Mesangial cell (primary cell): ENCODE measurements around the genes LRRN4, BMP2 and TMX4.

- RAMPAGE, long total RNA: no peak
Measured at GRCh38 chr20:5544248-5544554, 66.6 kb downstream of the GPCPD1 start.

DNA sequence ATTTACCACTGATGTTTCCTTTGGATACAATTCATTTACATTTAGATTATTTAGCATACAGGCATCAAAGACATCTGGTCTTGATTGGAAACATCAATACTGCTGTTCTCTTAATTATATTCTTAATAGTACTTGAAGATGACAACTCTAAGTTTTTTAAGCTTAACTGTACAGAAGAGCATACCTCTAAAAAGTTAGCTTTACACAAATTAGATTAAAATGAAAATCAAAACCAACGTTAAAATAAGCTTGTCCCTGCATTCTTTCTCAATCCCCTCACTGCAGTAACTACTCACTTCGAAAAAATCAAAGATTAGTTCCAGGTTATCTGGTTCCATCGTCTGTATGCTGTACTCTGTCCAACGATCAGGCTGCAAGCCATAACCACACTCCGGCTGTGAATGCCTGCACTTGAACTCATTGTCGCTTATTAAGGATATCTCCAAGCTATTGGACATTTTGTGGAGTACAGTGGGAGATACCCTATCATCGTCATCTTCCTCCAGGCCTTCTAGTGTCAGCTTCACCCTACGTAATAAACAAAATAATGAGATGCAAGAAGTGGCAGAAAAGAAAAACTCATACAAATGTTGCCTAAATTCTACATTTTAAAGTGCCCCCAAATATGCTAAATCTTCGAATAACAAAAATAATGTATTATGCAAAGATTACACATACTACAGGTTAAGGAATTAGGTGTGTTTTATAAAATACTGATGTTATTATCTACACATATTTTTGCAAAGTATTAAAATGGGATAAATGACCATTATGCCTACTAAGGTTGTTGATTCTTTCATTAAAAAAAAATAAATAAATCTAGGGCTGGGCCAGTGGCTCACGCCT, 32.5 kb downstream of the GPCPD1 start:
- RAMPAGE, long total RNA: no peak

DNA sequence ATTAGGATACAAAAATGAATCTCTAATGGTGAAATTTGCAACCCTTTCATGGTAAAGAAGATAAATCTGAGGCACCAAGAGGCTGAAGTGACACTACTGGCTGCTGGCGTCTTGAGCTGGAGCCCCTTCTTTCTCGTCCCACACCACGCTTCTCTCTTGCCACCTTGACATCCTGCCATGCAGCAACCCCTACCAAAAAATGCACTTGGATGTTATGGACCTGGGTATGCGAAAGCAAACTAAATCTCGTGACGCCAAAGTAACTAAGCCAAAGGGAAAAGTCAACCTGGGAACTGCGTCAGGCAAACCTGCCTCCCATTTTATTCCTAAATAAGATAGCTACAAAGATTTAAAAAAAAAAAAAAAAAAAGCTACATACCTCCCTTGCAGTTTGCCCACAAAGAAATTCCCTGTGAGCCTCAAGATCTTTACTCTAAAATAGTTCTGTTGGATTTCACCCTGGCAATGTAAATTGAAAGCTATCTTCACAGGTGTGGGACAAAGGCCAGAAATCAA, 40.7 kb upstream of the GPCPD1 start:
- RAMPAGE, long total RNA: no peak

- RAMPAGE, long total RNA: no peak
Measured at GRCh38 chr20:5765906-5766814, 16.0 kb downstream of the SHLD1 start.

GRCh38 chr20:5772723-5773372, 22.6 kb downstream of the SHLD1 start:
- RAMPAGE, long total RNA: no peak

DNA sequence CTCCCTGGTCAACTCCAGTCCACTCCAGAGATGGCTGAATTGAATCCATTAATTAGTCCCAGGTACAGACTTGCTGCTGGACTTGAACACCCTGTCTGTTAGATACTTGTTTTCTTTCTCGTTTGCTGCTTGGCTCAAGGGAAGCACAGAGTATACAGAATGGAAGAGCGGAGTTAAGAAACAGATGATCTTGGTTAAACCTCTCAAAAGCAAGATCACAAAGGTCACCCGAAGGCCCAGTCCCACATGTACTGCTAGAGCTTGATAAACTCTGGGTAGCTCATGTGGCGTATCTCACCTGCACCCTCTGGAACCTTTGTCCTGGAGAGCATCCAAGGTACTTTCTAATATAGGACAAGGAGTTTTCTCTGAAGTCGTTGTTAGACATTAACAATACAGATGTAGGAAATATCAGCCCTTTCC, 31.9 kb downstream of the SHLD1 start:
- RAMPAGE, long total RNA: no peak

GRCh38 chr20:6008121-6008821, 2.3 kb downstream of the CRLS1 start:
- RAMPAGE, long total RNA: no peak

DNA sequence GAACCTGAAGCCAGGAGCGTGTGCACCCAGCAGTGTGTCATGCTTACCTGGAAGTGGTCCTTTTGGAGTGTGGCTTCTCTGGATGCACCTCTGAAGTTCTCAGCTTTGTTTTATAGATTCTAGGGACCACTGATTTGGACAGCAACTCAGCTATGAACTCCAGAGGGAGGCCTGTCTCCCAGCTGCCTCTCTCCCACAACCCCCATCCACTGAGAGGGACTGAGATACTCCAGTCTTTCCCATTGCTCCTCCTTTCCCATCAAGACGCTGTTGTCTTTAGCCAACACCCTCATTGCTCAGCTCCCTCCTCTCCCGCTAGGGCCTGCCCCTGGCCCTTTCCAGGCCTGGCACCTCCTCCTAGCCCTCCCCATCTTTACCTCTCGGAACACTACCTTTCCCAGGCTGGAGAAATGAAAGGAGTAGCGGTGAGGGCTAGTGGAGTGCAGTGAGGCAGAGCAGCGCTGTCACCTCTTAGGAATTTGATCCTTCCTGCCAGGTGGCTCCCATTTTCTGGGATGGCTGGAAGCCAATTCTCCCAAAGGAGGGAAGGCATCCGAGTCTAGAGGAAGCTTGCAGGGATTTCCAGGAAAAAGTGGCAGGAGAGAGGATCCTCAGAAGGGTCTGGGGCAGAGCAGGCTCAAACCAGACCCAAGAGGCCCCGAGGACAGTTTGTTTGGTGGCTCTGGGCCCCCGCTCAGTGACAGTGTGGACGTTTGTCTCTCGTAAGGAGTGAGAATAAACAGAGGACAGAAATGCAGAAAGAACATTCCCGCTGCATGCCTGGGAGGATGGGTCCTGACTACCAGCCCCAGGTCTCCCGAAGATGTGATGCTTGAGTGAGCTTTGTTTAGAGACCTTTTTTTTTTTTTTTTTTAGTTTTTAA, at the start of gene LRRN4:
TSS of gene LRRN4 (minus strand) at position 278 of the 883 bp plus-strand sequence.
- RAMPAGE, long total RNA: start-site peak on the minus strand centred at position 230 of the sequence, 67 bp wide, 408 reads

DNA sequence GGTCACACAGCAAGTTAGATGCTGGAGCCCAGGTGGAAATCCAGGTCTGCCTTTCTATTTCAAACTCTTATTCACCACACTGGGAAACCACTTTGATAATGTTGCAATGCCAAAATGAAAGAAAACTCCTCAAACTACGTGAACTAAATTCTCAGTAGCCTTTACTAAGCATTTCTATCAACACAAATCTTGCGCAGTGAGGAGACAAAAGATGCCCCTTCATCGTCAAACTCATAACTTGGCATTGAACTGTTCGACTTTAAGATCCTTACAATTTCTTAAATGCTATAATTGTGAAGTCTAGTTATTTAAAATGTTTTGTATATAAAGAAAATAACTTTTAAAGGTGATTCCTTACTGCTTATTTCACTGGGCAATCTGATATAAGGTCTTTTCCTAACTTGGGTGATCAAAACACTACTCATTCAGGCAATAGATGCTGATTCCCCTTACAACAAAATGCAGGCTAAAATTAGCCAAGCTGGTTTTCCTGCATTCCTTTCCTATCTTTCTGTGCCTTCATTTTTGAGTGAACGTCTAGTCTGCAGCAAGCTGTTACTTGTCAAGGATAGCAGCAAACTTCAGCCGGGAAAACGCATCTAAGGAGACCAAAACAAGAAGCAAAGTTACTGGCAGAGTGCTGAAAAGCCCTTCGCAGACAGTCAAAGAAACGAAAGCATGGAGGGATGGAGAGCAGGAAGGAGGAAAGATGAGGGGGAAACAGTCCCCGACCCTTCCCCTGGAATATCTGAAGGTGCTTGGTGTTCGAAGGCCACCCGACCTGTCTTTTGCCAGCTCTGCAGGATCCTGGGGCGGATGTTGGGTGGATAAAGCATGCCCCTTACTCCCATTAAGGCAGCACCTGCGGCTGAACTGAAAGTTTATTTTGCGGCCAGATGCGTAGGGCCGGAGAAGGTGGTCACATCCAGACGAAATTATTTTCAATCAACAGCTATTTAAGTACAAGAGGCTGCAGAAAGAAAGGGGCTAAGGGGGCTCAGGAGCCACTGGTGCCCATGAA, 813 bp downstream of the FERMT1 start:
- RAMPAGE, long total RNA: no peak

- RAMPAGE, long total RNA: no peak
Measured at GRCh38 chr20:6767292-6768061, at the start of gene BMP2. TSS of gene BMP2 (plus strand) at chr20:6767686.

DNA sequence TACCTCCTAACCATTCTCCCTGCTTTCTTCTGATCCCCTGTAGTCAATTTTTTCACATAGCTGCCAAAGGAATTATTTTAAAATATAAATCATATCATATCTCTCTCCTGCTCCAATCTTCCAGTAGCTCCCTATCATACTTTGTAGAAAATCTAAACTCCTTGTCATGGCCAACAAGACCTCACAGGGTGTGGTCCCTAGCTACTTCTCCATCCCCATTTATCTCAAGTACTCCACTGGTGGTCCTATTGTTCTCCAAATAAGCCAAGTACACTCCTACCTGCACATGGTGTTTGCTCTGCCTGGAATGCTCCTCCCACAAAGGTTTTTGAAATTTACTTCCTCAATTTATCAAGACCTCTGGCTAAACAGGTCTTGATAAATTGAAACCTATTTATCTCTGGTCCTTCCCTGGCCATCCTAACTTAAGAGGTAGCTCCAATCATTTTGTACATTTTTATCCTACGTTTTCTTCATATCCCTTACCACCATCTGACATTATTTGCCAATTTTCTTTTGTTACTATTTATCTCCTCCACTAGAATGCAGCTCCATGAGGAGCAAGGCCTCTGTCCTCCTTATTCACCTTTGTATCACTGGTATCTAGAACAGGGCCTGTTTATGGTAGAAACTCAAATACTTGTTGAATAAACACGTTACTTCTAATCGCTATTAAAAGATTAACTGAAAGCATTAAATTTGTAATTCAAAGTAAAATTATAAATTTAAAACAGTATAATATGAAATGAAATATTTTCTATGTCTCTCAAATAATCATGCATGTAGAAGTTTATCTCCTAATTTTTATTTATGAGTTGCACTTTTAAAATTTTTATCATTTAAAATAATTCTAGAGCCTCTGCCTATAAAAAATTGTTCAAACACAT, 11.9 kb downstream of the TMX4 start:
- RAMPAGE, long total RNA: no peak

GRCh38 chr20:8019333-8020072, at the start of gene TMX4:
TSS of gene TMX4 (minus strand) at chr20:8019761.
- RAMPAGE, long total RNA: no peak

- RAMPAGE, long total RNA: no peak
Measured at GRCh38 chr20:8242157-8242977, 110.3 kb downstream of the PLCB1 start.

DNA sequence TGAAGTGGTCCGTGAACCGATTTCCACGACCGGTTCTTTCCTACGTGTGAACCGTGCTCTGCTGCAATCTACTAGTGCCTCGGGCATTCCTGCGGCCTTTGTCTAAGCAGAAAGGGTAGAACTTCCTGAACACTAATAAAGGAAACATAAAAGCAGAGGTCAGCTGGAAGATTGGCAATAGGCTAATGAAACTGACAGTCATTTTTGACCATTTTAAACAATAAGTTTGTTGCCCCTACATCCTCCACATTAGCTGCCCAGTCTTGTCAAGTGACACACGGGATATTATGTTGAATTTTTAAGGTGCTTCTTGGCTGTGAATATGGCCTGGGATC, 410.1 kb downstream of the PLCB1 start:
- RAMPAGE, long total RNA: no peak

DNA sequence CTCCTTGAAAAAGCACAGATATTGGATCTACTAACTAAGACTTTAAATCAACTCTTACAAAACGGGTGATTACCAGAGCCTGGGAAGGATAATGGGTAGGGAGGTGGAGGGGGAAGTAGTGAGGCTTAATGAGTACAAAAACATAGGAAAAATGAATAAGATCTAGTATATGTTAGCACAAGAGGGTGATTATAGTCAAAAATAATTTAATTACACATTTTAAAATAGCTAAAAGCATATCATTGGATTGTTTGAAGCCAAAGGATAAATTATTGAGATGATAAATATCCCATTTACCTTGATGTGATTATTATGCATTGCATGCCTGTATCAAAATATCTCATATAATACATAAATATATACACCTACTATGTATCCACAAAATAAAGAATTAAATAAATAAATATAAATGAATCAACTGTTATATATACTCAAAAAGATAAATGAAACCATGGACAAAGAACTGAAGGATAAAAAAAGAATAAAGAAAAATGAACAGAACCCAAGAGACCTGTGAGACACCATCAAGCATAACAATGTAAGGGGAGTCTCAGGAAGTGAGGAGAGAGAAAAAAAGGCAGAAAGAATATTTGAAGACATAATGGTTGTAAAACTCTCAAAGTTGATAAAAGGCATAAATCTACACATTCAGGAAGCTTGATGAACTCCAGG, 426.0 kb downstream of the PLCB1 start:
- RAMPAGE, long total RNA: no peak

- RAMPAGE, long total RNA: no peak
Measured at GRCh38 chr20:8717514-8717916, 351.4 kb upstream of the PLCB4 start.

GRCh38 chr20:8812697-8813494, 256.0 kb upstream of the PLCB4 start:
- RAMPAGE, long total RNA: no peak

- RAMPAGE, long total RNA: no peak
Measured at GRCh38 chr20:8901359-8901832, 167.5 kb upstream of the PLCB4 start.

DNA sequence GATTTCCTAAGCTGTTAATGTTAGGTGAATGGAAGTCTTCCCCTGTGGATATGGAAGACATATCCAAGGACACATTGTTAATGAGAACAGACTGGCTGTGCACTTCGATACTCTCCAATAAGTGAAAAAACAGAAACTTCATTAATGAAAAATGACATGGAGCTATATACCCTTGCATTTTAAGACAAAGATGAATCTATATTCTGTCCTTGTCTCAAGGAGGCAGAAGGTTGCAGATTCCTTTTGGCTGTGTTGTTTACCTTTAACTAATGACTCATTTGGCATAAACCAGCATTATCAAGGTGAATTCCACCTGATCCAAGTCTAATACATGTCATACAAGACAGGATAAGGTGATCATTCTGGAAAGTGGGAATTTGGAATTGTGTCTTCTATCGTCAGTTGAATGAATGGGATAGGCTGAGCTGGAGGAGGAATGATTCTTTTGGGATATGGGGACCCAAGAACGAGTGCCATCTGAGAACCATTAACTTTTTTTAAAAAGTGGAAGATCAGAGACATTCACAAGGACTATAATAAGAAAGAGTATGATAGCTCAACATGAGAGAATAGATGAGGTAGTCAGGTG, 192.9 kb downstream of the PLCB4 start:
- RAMPAGE, long total RNA: no peak

DNA sequence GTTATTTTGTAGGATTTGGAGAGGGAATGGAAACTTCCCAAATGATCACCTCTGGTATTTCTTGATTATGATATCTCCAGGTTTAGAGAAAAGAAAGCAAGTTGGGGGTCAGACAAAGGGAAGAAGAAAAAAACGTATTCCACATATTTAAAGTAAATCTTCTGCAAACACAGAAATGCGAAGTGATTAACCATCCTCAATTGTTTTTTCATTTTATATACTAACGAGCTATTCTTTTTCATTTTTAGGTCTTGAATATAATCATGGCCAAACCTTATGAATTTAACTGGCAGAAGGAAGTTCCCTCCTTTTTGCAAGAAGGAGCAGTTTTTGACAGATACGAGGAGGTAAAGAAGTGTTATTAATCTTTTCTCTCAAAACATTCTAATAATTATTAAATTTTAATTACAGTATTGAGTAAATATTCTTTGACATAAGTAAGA, 206.8 kb upstream of the LAMP5 start:
- RAMPAGE, long total RNA: no peak